SJCRH30 (cell line): Measurements from ENCODE around the gene PLIN2.

DNA sequence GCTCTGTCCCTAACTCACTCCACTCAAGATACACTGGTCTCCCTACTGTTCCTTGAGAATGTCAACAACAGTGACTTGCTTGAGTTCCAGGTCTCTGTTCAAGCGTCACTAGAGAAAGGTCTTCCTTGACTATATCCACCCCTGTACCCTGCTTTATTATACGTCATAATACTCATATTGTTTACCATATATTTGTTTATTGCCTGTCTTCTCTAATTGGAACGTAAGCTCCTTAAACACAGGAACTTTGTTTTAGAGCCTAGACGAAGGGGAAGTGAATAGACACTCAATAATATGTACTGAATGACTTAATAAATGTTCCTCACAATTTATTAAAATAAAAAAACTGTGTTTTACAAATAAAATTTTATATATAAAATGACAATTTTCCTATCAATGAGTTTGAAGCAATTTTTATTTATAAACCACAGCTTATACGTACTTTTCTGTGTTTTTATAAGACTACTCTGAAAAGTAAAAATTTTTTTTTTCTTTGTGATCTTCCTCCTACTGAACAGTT lies 44.7 kb downstream of the ZDHHC21 start:
- RAMPAGE, long total RNA: no peak

DNA sequence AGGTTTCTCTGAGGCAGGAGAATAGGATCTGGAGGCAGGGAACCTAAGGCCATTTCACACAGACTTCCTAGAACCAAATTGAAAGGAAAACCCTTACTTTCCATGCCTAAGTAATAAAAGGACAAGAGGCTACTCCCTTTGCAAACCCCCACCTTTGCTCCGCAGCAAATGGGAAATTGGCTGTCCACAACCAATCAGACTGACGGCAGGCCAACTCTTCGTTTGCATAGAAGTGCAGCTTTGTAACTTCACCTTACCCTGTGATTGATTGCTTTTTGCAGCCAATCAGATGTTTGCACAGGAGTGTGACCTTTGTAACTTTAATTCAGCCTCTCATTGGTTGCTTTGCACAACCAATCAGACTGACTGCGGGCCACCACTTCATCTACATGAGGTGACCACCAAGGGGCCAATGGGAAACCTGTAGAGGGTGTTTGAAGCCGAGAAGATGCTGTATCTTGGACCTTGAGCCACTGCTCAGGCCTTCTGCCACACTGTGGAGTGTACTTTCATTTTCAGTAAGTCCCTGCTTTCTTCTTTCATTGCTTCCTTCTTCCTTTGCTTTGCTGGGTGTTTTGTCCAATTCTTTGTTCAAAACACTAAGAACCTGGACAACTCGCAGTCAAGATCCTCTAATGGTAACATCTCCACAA lies 51.2 kb upstream of the FREM1 start:
- RAMPAGE, long total RNA: no peak

GRCh38 chr9:15489849-15490194 lies 20.9 kb downstream of the PSIP1 start:
- RAMPAGE, long total RNA: no peak

DNA sequence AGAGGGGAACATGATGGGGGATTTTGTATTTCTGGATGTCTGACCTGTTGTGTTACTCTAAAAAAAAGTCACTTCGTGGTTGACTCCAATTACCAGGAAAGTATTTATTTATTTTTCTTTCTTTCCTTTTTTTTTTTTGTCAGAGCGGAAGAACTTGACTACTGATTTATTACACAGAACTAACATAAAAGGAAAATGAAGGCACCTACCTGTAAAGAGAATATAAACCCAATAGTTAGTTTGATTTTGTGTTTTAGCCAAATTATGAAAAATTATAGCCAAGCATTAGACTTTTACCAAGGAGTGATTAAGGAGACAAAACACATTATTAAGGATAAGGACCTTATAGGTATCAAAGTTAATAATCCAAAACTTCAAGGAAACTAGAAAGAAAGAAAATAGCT lies 20.3 kb upstream of the PSIP1 start:
- RAMPAGE, long total RNA: no peak

DNA sequence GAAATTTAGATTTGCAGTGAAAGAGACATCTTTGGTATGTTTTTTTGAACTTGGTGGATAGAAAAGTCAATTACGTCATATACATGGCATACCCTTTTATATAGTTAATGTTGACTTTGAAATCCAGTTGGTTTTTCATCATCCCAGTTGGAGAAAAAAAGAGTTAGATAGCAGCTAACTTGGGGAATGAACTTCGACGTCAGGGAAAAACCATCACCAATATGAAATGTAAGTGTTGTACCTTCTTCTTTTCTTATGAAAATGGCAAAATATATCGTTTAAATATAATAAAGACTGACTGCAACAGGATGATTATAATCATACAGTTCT lies 297.2 kb downstream of the CCDC171 start:
- RAMPAGE, long total RNA: no peak

DNA sequence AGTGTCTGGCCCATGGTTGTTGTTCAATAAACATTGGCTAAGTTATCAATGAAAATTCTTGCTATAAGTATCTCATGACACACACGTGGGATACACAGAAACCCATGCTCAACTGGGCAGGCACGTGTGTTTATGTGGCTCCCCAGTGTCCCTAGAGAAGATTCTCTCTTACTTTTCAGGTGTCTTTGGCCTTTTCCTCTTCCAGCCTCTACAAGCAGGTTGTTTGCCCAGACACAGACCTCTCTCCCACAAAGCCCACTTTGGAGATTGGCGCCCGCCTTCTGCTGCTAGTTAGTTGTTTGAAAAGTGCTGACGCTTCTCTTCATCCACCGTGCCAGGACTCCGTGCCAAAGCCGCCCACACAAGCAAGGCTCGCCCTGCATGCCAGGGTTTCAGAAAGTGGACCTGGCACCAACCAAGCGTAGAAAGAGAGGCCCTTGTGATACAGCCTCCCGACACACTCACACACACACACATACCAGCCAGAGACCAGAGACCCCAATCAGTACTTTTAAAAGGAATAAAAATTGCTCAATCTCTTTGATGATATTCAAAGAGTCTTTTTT lies 594.3 kb downstream of the BNC2 start:
- RAMPAGE, long total RNA: no peak

GRCh38 chr9:16653372-16654475 lies 216.7 kb downstream of the BNC2 start:
- RAMPAGE, long total RNA: no peak

GRCh38 chr9:16867450-16868441 lies 2.7 kb downstream of the BNC2 start:
- RAMPAGE, long total RNA: no peak

GRCh38 chr9:16986234-16986522 lies 115.7 kb upstream of the BNC2 start:
- RAMPAGE, long total RNA: no peak

- RAMPAGE, long total RNA: no peak
Measured at GRCh38 chr9:17268926-17269343, 134.1 kb downstream of the CNTLN start.

DNA sequence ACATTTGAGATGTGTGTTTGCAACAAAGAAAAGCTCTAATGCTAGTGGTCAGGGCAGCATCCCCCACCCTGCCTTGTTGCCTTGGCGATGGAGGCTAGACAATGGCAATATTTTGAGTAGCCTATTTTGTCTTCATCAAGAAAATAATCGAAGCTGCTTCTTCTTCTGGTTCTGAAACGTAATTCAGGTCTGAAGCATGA lies 58.2 kb upstream of the SH3GL2 start:
- RAMPAGE, long total RNA: no peak

- RAMPAGE, long total RNA: no peak
Measured at GRCh38 chr9:18393112-18393706, 80.7 kb upstream of the ADAMTSL1 start.

DNA sequence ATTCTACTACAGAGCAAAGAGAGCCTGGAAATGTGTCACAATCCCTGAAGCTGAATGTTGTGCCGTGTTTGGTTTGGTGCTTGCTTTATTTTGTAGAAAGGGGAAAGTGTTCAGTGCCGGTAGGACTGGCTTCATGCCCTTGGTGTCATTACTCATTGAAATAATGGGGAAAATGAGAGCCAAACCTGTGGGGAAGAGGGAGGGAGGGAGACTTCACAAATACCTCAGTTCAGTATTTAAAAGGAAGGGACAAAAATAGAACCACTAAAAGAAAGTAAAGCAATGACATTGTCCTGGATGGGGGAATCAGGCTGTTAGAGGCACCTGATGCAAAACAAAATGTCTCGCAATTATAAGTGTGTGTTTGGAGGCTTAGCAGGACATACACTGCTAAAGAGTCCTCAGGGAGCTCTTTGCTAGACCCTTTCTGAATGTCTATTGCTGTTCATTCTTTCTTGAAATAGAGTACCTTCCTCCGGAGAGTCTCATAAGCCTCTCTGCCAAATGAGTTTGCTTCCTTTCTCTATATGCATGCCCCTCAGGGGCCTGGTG lies 26.6 kb upstream of the ADAMTSL1 start:
- RAMPAGE, long total RNA: no peak

DNA sequence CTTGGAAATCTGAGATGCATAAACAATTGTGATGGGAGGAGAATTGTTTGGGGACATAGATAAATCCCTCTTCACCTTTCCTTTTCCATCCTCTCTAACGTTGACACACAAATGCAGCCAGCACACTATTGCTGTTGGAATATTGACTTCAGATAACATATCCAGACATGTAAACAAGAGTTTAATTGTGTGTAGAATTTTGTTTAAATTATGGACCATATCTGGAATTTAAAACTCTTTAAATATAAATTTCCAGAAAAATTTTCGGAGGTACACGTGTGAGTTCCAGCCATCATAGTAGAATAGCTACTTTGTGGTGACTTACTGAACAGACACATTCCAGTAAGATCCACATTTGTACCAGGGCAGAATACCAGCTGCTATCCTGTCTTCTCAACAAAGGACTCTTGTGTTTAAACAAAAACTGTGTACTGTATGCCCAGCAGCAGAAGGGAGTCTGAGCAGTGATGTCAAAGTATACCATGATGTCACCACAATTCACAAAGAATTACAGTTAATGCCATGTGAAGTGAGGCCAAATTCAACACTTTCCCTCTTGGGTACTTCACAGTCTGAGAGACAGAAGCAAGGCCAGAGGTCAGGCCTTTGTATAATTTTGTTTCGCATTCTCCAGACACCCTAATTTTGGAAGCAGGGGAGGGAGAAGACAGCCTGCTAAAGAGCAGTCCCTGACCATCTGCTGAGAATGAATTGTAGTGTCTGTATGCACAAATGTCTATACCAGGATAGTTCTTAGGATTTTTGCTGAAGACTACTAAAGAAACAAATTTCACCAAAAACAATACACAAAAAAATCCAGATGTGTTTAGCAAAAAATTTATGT lies 137.0 kb downstream of the ADAMTSL1 start:
- RAMPAGE, long total RNA: no peak

DNA sequence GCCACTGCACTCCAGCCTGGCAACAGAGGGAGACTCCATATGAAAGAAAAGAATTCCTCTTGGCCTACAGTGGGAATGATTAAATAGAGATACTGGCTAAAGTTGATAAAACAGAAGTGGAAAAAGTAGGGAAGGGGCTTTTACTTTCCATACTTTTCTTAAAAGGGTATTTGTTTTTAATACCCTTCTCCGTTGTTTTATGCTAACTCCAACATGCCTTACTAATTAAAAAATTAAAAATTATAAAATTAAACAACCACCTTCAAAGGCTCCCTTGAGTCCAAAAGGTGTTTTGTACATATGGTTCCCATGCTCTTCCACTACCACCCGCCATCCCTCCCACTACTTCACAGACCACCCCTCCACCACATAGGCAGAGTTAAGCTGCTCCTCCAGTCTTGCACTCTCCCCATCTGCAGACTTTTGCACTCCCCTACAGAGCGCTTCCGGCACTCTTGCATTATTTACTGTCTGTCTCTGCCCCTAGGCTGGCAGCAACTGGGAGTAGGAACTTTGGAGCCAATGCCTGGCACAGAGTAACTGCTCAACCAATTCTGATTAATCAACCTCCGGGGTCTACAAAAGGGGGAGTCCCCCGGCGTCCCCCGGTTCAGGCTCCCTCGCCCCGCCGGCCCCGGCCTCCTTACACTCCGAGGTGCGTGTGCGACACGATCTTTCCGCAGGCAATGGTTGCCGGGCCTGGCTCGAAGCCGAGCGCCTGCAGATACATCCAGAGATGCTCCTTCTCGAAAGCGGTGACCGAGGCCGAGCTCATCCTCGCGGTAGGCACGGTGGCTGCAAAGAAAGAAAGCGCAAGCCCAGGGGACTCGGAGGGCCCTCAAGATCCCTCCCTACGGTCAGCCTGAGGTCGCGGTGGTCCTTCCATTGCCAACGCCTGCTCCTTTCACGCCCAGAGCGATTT lies 566 bp downstream of the HAUS6 start:
- RAMPAGE, long total RNA: no peak

DNA sequence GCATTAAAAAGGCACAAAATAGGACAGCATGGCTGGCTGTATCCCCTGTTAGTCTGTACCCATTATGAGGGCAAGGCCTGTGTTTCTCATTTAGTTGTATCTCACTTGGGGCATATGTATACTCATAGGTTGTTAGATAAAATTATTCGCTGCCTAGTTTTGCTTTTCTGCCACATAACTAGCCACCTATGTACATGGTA lies 9.4 kb downstream of the PLIN2 start:
- RAMPAGE, long total RNA: no peak

DNA sequence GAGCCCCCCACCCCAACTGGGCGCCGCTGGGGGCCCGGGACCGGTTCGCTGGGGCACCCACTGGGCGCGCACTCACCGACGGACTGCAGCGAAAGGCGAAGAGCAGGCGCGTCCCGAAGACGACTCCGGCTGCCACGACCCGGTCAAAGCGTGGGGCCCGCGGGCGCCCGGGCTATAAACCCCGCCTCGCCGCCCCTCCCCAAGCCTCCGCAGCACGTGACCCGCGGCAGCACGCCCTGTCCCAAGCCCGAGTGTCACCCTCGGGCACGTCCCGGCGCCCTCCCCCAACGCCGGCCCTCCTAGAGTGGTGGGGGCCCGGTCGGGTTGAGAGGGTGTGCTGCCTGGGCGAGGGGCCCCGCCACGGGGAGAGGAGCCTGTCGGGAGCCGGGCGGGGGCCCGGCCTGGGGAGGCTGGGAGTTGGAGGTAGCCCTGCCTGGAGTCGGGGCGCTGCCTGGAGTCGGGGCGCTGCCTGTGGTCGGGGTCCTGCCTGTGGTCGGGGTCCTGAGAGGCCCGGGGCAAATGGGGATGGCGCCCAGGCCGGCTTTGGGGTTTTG lies at the start of gene PLIN2:
Gene PLIN2 (minus strand): TSS at position 150 of the 554 bp plus-strand sequence.
- RAMPAGE, long total RNA: no peak

DNA sequence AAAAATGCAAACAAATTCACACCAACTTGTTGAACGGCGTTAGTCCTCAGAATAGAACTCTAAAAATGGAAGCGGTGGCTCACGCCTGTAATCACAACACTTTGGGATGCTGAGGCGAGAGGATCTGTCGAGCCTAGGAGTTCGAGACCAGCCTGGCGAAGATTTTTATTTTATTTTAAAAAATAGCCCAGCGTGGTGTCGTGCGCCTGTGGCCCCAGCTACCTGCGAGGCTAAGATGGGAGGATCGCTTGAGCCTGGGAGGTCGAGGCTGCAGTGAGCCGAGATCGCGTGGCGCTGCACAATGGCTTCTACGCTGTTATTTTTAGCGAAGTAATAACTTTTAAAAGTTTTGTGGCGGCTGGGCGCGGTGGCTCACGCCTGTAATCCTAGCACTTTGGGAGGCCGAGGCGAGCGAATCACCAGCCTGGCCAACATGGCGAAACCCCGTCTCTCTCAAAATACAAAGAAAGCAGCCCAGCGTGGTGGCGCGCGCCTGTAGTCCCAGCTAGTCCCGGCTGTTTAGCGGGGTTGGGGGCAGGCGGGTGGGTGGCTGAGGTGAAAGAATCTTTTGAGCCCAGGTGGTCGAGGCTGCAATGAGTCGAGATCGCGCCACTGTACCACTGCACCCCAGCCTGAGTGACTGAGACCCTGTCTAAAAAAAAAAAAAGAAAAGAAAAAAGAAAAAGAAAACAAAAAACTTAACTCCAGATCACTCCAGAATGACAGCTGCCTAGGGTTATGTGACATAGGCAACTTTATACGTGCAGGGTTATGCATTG lies 794 bp upstream of the PLIN2 start:
- RAMPAGE, long total RNA: no peak

DNA sequence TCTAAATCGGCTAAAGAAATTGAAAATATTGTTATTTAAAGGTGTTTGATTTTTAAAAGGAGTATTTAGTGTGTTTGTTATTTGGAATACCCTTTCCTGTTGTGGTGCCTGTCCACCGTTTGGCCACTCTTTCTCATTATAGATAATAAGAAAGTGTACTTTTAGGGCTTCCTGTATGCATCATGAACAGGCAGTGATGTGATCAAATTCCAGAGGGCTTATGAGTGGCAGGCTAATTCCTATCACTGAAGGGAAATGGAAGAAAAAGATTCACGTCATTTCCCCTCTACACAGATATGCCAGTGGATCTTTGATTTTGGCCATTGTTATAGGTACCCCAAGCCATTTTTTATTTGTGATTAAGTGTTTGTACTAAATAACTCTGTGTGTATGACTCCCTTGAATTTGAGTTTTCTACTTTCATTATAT lies 37.1 kb downstream of the RPS6 start:
- RAMPAGE, long total RNA: no peak

DNA sequence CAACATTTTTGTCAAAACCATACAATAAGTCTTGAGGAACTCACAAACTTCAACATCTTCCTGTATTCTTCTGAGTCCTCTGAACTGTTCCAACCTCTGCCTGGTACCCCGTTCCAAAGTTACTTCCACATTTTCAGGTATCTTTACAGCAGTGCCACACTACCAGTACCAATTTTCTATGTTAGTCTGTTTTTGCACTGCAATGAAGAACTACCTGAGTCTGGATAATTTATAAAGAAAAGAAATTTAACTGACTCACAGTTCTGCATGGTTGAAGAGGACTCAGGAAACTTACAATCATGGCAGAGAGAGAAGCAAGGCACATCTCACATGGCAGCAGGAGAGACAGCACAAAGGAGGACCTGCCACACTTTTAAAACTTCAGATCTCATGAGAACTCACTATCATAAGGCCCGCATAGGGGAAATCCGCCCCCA lies 81.1 kb downstream of the MLLT3 start:
- RAMPAGE, long total RNA: no peak